Rectum (tissue), 1 donor: ENCODE results near the gene CFAP251.

DNA sequence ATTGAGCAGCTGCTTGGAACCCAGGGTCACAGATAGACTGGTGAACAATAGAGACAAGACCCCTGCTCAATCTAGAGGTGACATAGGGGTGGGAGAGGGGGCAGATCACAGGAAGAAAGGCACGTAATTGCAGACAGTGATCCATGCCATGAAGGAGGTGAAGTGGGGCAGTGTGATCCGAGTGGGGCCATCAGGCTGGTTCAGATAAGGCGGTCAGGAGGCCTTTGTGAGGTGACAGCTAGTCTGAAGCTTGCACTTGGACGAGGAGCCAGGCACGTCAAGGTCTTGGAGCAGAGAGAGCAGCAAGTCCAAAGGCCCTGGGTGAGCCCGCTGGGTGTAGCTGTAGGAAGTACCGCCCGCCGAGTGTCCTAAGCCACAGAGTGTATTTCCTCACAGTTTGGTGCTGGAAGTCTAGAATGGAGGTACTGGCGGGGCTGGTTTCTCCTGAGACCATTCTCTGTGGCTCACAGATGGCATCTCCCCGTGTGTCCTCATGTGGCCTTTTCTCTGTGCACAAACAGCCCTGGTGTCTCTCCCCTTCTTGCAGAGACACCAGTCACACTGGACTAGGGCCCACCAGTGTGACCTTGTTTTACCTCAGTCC is 23.6 kb downstream of the RHOF start:
- PRO-cap = no peak

DNA sequence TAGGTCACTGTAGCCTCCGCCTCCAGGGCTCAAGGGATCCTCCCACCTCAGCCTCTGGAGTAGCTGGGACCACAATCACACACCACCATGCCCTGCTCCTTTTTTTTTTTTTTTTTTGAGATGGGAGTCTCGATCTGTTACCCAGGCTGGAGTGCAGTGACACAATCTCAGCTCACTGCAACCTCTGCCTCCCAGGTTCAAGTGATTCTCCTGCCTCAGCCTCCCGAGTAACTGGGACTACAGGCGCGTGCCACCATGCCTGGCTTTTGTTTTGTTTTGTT is 16.7 kb downstream of the RHOF start:
- PRO-cap = no peak

DNA sequence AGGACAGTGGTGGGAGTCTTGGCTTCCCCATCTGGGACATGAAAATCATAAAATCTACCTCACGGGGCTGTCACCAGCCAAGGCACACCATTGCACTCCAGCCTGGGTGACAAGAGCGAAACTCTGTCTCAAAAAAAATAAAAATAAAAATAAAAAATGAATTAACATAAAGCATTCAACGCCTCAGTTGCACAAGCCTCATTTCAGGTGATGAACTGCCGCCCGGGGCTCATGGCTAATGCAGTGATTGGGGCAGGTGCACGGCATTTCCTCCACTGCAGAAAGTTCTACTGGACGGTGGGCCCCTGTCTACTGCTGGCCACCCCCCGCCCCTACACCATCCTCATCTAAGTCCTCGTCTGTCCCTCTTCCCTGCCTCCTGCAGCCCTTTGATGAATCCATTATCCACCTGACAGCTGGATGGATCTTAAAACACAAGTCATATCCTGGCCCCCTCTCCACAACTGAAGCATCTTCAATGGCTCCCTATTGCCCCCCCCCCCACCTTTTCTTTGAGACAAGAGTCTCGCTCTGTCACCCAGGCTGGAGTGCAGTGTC is 10.6 kb downstream of the RHOF start:
- PRO-cap = no peak

- PRO-cap = no peak
These were observed 5.1 kb downstream of the RHOF start for GRCh38 chr12:121788233-121788958.

- PRO-cap = bidirectional peak, plus-strand start at chr12:121801078, minus-strand start at chr12:121800976
These were observed 2.8 kb upstream of the SETD1B start for GRCh38 chr12:121800803-121801654.

- PRO-cap = bidirectional peak, plus-strand start at chr12:121918598, minus-strand start at chr12:121918498
These were observed at the start of gene CFAP251 for GRCh38 chr12:121918001-121918722. CFAP251 (plus strand) TSS chr12:121918592.

- PRO-cap = no peak
These were observed 44.9 kb downstream of the CFAP251 start for GRCh38 chr12:121963251-121963695.

GRCh38 chr12:122013491-122014488 is 7.9 kb upstream of the BCL7A start:
- PRO-cap = no peak

DNA sequence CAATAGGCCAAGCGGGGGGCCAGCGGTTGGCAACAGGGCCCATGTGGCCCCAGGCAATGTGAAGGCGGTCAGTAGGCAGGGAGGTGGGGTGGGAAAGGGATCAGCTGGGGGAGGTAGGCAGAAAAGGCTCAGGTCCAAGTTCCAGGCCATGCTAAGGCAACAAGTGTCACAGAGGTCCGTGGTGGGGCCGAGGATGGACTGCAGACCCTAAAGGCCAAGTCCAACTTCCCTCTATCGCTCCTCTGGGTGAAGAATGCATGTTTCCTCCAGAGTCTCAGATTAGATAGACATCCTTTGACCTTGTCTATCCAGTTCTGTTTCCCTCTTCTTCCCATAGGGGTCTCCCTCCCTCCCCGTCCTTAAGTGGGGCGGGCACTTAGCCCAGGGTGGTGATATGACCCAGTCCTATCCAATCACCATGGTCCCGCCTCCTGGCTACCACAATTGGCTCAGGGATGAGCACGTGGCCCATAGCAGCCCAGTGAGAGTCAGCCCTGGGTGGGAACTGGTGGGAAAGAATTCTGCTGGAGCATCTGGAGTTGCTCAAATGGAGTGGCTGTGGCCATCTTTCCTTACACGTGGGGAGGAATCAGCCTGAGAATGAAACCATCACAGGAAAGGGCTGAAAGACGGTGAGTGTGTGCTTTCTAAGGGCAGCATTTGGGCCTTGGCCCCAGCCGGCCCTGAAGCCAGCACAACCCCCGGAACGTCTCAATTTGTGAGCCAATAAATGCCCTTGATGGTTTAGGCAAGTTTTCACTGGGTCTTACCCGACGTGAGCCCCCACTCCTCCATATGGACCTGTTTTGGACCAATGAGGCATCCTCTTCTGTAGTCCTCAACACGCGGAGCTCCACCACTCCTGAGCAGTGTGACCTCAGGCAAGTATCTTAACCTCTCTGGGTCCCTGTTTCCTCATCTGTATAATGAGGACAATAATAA is 14.5 kb upstream of the MLXIP start:
- PRO-cap = bidirectional peak, plus-strand start at position 575 of the sequence, minus-strand start at position 335 of the sequence

- PRO-cap = no peak
These were observed 4.5 kb upstream of the MLXIP start for GRCh38 chr12:122073910-122074687.

DNA sequence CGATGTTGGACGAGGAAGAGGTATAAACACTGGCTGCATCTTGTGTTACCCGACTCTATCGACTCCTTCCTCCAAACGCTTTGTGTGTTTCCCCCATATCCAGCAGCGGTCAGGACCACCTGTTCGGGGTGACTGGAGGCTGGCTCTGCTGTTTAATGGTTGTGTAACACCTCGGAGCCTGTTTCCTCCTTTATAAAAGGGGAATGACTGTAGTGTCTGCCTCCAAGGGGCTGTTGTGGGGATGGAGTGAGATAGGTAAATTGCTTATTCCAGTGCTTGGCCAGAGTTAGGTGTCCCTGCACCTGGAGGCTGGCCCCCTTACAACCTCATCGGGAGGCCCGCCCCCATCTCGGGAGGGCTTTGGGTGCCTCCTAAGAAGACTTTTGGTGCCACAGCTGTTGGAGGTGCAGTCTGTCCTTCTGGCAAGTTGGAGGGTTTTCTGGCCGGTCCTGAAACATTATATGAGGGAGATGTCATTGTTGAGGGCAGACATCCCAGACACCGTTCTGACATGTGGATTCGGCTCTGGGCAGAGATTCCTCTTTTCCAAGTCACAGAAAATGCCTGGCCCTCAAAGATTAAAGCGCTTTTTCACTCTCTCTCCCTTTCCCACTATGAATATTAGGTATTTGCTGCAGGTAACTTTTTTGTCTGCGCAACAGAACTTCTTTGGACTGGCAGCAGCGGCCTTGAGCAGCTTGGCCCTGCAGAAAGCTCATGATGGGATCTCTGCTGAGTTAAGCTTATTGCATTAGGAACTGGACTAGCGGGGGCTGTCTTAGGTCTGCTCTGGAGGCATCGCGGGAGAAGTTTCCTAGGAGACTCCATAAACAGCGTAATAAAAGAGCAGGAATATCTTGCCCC is 1.2 kb downstream of the MLXIP start:
- PRO-cap = bidirectional peak, plus-strand start at position 374 of the sequence, minus-strand start at position 295 of the sequence; unidirectional peak, minus-strand start at position 719 of the sequence

- PRO-cap = no peak
These were observed 47.2 kb downstream of the MLXIP start for GRCh38 chr12:122125366-122126512.

- PRO-cap = no peak
These were observed 56.3 kb upstream of the VPS33A start for GRCh38 chr12:122322526-122323065.

DNA sequence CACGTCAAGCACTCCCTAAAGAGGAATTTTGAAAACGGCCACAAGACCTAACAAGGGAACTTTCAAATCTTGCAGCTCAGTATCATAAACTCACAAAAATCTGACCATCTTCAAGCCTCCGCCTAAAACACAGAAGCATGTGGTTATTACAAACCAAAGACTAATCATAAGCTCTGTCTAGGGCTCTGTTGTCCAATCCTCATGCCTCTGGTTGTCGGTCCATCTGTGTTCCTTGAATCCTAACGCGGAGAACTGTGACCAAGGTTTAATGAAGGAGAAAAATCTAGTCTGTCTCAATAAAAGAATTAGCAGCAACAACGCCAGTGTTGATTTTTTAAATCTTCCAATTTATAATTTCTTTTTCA is 39.2 kb downstream of the CLIP1 start:
- PRO-cap = no peak

- PRO-cap = no peak
These were observed 36.9 kb downstream of the CLIP1 start for GRCh38 chr12:122385623-122385822.

- PRO-cap = no peak
These were observed 9.6 kb downstream of the CLIP1 start for GRCh38 chr12:122412821-122413247.

- PRO-cap = no peak
These were observed 24.9 kb downstream of the ZCCHC8 start for GRCh38 chr12:122475546-122476516.

DNA sequence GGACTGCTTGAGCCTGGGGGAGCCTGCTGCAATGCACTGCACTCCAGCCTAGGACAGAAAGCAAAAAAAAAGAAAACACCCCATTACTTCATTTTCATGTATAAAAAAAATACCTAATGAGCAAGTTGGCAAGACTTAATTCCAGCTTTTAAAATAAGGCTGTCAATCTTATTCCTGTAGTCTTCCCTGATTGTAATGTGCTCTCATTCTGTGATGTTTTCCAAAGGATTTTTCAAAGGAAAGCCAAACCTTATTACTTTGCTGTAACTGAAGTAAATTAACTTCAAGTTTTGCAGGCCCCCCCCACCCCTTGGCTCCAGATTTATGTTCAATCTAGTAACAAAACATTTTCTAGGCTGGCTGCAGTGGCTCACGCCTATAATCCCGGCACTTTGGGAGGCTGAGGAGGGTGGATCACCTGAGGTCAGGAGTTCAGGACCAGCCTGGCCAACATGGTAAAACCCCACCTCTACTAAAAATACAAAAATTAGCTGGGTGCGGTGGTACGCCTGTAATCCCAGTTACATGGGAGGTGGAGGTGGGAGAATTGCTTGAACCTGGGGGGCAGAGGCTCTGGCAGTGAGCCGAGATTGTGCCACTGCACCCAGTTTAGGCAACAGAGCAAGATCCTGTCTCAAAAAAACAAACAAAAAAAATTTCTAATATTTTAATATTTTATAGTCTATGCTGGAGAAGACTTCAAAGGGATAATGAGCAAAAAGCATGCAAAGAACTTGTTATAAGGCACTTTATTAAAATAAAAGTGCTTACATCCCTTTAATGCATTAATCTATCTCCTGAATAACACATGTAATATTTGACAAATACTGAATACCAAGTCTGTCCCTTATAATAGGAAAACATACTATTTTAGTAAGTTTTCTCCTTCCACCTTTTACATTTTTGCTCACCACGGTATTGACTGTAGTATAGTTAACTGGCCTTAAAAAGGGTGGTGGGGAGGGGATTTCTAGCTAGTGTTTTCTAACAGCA is 3.6 kb upstream of the ZCCHC8 start:
- PRO-cap = no peak

DNA sequence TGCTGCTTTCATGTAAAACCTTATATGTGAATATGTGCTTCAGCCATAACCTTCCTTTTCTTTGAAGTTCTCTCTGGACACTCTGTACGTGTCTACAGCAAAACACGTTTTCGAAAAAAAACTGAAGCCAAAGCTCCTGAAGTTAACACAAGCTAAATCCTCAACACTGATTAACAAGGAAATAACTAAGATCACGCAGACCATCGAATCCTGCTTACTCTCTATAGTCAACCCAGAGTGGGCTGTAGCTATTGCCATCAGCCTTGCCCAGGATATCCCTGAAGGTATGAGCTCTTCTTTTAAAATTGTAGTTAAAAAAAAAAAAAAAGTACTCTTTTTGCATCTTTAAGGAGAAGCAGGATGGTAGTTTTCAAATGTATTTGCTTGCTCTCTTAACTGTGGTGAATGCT is 75.9 kb downstream of the KNTC1 start:
- PRO-cap = no peak

DNA sequence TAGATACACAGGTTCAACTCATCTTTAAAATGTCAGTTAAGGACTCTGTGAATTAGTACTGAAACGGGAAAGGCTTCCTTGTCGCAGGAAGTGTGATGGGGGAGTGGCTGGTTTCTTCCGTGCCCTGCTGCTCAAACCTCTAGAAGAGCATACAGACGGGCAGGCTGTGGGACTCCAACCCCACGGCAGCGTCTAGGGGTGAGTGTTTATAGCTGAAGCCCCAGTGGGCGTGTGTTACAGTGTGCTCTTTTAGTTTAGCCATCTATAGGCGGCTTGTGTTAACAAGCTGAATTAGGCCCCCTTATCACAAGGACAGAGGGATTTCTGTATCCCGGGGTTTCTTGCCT is 59.2 kb downstream of the HCAR2 start:
- PRO-cap = no peak